Umbilical cord (tissue), 2 donors: Measurements from ENCODE around the gene ENSG00000237378.

- RAMPAGE, long total RNA: no peak
Measured at GRCh38 chr13:59342330-59342611, 821.5 kb downstream of the DIAPH3 start.

GRCh38 chr13:59633211-59633997, 530.3 kb downstream of the DIAPH3 start:
- RAMPAGE, long total RNA: no peak

GRCh38 chr13:59638431-59638932, 525.2 kb downstream of the DIAPH3 start:
- RAMPAGE, long total RNA: no peak

DNA sequence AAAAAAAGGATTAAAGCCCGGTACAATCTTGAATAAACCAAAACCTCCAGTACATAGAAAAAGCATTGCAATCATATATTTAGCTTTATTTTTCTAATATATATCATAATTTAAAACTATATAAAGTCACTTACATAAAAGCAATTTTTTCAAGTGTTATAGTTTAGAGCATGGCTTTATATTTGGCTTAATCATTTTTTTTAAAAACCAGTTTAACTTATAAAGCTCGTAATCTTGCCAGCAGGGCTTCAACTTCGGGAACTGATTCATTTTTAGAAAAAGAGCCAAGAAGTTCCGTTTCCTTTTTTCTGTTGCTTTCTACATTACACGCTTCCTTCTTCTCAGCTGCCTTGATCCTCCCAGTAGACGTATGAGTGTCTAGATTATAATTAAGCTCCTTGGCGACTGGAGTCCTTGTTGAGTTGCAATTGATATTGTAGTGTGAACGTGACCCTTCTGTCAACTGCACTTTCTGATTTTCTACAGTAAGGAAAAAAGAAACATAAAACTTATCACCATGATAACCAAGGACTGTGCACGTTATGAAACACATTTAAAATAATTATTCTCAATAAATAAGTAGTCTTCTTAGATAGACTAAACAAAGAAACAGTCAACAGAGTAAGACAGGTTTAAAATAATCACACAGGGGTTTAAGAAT, 497.2 kb downstream of the DIAPH3 start:
- RAMPAGE, long total RNA: no peak

GRCh38 chr13:60398900-60399483, 2.0 kb downstream of the TDRD3 start:
- RAMPAGE, long total RNA: no peak

DNA sequence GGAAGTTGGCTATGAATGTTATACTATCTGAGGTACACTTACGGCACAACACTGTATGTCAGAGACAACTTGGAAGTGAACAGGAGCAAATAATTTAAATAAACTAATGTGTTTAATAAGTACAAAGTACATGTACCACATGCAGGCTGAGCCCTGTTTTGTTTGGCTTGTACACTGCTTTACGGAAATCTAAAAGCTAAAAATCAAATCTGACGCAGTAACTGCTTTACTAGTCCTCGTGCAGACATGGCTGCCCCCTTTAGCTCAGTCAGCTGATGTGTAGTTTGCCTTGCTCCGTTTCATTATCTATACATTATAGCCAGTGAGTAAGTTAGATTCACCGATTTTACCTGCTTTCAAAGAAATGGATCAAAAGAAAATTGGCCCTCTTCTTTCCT, 36.5 kb downstream of the TDRD3 start:
- RAMPAGE, long total RNA: no peak

- RAMPAGE, long total RNA: no peak
Measured at GRCh38 chr13:60584296-60584854, 187.4 kb downstream of the TDRD3 start.

- RAMPAGE, long total RNA: no peak
Measured at GRCh38 chr13:63746434-63746862, at the start of gene ENSG00000237378. Gene ENSG00000237378, plus strand, starts transcription at chr13:63746741.

DNA sequence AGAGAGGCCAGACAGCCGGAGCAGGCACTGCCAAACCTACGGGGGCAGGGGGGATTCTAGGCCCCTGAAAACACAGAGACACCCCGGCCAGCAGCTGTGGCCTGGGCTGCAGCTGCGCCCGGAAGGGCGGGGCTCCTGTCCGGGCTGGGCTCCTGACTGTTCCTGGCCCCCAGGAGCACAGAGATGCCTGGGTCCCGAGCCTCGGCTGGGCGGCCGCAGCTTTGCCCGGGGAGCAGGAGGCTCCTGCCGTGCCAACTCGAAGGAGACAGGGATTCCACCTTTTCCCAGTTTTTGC, 245.7 kb upstream of the ENSG00000285566 start:
- RAMPAGE, long total RNA: no peak

- RAMPAGE, long total RNA: no peak
Measured at GRCh38 chr13:66622385-66623034, 607.6 kb downstream of the PCDH9 start.

DNA sequence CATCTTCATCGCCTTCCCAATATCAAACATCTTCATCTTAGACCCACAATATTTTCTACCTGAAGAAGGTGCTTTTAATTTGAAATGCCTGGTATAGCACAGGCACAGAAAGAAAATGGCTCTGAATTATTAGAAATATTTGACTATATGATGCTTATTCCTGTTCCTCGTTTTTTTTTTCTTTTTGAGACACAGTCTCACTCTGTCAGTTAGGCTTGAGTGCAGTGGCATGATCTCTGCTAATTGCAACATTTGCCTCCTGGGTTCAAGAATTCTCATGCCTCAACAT, 431.5 kb downstream of the PCDH9 start:
- RAMPAGE, long total RNA: no peak

GRCh38 chr13:67134216-67134664, 95.9 kb downstream of the PCDH9 start:
- RAMPAGE, long total RNA: no peak

GRCh38 chr13:67225705-67226137, 4.4 kb downstream of the PCDH9 start:
- RAMPAGE, long total RNA: no peak

DNA sequence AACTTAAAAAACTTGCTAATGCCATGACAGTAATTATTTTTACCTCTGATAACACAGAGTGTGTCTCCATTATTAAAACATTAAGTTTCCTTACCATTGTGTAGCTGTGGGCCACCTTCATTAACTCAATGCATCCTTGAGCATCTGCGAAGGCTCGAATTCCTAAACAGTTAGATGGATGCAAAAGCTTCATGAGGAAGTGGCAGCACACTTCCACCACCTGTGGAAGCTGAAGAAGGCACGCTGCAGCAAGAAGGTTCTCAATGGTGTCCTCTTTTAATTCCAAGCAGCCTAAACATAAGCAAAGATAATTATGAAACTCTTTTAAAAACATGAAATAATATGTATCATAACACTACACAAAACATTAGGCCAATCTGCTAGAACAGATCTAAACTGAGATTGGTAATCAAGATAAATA, 168.3 kb downstream of the KLHL1 start:
- RAMPAGE, long total RNA: no peak

DNA sequence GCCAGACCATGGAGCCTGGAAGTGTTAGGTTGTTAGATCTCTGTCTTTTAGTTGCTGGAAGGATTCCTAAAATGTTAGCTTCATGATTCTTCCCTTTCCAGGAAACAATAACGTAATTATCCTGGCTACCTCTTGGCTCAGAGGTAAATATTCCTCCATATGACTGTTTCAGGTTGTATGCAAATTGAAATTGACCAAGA, 149.1 kb downstream of the KLHL1 start:
- RAMPAGE, long total RNA: no peak

GRCh38 chr13:71014792-71015808, 851.9 kb downstream of the DACH1 start:
- RAMPAGE, long total RNA: no peak

DNA sequence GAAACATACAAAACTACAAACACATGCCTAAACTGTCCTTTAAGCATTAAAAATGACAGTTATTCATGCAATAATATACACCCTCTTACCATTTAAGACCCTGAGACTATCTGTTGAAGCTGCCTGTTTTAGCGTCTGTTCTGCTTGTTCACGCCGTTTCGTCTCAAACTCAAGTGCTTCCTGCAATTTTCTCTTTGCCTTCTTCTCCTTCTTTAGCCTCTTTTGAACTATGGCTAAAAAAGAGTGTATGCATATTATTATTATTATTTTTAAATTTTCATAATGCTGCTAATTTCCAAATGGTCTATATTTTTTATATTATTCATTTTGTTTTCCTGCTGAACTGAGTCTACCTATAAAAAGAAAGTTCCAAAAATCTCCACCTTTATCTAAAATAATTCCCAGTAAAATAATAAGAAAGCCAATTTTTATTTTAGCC, 391.4 kb downstream of the DACH1 start:
- RAMPAGE, long total RNA: no peak

DNA sequence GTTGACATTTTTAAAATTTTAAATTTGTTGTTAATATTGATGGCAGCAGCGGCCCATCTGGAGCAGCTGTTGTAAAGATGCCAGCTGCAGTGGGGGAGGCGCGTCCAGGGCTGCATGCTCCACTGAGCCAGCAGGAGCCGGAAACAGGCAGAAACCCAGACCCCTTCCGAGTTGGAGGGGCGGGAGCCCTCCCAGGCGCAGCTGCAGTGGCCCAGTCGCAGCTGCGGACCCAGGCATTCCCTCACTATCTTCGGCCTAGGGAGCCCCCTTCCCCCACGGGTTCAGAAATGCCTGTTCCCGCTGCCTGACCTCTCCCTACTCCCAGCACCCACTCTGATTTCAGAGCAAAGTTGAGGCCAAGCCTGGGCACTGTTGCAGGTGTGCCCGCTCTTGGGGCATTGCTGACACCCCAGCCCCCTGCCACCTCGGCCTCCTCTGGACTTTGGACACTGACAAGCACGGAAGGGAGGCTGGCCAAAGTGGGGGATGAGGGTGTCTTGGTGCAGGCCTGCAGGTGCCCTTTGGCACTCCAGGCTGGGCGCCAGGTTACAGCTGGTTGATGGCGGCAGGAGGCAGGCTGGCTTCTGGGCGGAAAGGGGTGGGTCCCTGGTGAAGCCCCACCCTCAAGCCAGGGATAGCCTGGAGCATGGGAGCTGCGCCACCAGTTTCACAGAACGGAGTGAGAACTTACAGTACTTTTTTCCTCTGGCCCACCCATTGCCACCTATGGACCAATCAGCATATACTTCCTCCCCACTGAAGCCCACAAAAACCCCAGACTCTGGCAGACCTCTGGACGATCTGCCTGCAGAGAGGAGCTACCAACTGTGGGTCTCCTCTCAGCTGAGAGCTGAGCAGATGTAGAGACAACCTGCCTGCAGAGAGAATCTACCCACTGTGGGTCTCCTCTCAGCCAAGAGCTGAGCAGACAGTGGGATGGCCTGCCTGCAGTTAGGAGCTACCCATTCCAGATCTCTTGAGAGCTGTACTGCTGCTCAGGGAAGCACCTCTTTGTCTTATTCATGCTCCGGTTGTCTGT, 69.4 kb downstream of the PIBF1 start:
- RAMPAGE, long total RNA: no peak

- RAMPAGE, long total RNA: no peak
Measured at GRCh38 chr13:73059465-73059976, 716 bp downstream of the KLF5 start.

DNA sequence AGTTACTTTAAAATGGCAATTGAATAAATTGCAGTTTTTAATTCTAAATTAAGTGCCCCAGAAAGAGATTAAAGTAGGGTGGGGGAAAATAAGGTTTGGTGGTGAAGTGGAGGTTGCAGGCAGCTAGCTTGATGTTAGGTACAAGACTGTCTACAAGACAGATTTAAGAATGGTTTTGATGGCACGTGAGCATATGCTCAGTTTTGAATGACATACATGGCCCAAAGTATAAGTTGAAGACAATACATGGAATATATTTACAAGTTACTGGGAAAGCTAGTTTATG, 4.2 kb downstream of the KLF5 start:
- RAMPAGE, long total RNA: no peak